SJSA1 (cell line): ENCODE measurements around the gene ZNF862.

- RAMPAGE, long total RNA: no peak
Measured at GRCh38 chr7:149837898-149839031, at the start of gene ZNF862. Gene ZNF862 (plus strand): TSS chr7:149838375.

DNA sequence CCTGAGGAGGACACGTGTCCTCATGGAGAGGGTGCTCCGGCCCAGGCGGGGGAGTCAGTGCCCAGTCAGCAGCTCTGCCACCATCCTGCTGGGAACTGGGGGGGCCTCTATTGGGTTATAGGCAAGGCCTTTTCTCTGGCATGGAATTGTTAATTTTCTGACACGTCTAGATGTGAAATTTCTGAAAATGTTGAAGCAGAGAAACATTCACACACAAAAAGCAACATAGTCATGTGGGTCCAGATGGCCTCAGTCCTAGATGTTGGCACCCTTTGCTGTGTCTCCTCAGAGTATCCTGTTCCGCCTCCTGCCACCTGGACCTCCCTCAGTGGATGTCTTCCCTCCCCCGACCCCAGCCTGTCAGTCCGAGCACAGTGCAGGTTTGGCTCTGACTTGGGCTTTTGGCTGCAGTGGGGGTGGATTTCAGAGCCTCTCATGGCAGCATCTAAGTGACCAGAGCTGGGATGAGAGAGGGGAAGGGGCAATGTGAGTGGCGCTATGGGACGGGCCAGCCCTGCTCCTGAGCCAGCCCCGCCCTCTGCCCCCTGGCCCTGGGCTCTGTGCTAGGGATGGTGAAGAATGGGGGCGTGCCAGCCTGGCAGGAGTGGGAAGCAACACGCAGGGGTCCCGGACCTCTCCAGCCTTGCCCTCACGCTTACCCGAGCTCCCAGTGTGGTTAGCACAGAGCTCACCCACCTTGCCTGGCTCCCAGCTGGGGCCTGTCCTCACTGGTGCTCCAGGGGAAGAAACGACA is 6.1 kb downstream of the ATP6V0E2 start:
- RAMPAGE, long total RNA: no peak

GRCh38 chr7:150329389-150330202 is 6.3 kb upstream of the ACTR3C start:
- RAMPAGE, long total RNA: no peak

GRCh38 chr7:150408659-150409447 is 3.4 kb downstream of the ENSG00000284691 start:
- RAMPAGE, long total RNA: no peak

DNA sequence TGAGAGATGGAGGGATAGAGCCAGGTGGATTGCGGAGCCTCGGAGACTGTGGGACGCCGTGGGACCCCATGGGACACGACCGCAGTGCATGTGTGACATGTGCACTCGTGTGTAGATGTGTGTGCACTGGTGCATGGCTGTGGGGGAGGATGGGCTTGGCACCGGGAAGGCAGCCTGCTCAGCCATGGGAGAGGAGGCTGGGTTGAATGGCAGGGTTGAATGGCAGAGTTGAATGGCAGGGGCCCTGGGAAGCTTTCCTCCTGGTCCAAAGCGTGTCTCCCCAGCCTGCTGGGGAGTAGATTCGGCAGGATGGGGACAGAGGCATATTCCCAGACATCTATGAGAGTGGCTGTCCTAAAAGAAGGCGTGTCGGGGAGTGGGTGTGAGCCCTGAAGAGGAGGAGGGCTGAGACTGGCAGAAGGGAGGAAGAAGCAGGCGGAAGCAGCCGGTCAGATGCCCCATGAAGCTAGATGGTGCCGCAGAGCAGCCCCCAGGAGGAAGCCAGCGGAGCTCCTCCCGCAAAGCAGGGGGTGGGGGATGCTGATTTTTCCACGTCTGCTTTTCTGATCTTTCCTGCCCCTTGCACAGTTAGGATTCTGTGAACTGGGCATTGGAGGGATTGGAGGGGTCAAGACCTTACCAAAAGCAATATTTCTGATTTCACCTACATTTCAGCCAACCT is 888 bp downstream of the GIMAP8 start:
- RAMPAGE, long total RNA: no peak

DNA sequence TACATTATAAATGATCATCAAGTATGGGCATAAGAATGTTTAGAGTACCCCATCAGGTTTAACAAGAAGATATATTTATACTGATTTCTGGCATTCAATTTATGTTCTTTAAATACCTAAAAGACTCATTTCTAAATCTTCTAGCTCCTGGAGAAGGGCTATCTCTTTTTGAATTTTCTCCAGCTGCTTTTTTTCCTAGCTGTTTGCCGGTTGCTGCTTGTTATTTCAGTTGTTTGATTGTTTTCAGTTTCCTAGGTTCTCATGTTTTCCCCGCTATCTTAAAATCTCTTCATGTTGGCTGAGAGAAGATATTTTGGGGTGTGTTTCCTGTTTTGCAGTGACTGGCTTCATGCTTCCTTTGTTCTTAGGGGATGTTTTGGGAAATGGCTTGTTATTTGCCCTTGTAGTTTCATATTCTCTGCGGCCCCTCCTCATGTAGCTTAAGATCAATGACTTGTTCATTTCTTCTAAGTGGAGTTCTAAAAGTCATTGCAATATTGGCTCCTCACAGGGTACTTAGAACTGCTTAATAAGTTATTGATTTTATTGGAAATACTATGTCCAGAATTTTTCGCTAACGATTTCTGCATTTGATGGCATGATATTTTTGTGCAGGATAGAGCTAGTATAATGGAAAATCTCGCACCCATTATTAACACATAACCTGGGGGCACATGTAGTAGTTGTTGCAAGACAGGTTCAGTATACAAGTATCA is 30.6 kb upstream of the GIMAP7 start:
- RAMPAGE, long total RNA: no peak

GRCh38 chr7:150563876-150564532 is 3.2 kb upstream of the GIMAP4 start:
- RAMPAGE, long total RNA: no peak

GRCh38 chr7:150738197-150739355 is 1.4 kb downstream of the GIMAP5 start:
- RAMPAGE, long total RNA: no peak

DNA sequence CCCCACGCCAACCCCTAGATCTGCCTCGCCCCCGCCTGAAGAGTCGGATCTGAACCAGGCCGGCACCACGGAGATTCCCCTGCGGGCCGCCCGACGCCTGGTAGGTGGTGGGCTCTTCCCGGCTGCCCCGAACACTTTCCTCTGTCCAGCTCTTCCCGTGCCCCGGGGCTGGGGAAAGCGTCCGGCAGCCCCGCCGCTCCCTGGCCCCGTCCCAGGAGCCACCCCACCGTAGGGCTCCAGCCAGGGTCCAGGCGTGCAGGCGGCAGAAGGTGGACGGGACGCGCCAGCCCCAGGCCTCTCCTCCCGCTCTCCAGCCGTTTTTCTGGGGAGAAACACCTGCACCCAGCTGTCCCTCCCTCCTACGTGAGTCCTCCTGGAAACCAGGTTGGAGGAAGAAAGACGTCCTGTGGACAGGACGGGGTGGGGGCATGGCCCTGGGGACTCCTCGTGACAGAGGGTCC is 339 bp downstream of the TMEM176B start:
- RAMPAGE, long total RNA: no peak

DNA sequence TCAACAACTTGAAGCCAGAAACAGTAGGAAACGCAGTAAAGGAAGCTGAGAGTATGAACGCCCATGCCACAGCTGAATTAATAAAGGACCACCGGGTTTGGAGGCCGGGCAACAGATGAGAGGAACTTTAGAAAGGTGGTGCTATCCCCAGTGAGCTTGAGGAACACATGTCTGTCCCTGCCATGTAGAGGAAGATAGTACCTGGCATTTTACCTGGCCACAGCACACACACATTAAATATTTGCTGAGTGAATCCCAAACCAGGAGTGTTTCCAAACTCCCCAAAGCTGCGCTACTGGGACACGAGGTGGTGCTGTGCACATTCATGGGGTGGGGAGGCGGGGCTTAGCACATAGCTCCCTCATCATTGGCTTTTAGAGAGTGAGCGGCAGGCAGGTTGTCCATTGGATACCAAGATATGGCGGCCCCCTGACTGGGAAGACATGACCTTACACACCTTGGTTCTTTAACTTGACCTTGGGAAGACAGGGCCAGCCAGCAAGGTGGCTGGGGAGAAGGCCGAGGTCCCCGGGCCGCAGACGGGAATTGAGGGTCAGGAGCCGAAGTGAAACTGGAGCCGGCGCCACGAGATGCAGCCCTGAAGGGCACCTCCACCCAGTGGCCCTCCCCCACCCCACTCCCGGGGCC is 23.8 kb downstream of the TMEM176A start:
- RAMPAGE, long total RNA: no peak

- RAMPAGE, long total RNA: no peak
Measured at GRCh38 chr7:150974386-150975456, 3.4 kb downstream of the KCNH2 start.

DNA sequence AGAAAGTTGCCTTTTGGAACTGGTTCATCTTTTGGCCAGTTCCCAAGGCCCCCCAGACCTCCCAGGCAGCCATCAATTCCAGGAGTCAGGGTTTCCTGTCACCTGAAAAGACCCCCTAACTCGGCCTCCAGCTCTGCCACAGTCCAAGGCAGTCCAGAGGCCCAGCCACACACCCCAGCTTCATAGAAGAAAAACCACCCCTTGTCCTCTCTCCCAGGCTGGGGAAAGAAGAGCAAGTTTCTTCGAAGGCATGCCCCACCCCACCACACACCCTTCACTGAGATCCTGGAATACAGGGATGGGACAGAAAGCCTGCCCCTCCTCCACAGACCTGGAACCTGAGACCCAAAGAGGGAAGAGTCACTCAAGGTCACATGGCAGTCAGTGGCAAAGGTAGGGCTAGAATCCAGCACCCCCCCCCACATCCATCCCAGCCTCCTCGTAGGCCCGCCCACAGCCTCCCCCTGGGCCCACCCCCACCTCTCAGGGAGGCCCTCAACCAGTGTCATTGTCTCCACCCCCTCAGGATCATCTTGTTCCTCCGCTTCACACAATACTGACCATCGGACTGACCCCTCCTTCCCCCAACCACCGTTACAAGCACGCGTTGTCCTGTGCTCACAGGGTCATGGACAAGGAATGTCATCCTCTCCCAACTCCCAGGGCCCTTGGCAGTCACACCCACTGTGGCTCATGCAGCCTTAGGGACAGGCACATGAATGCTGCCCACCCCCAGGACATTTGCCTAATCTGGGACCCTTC is 1.6 kb downstream of the KCNH2 start:
- RAMPAGE, long total RNA: no peak

DNA sequence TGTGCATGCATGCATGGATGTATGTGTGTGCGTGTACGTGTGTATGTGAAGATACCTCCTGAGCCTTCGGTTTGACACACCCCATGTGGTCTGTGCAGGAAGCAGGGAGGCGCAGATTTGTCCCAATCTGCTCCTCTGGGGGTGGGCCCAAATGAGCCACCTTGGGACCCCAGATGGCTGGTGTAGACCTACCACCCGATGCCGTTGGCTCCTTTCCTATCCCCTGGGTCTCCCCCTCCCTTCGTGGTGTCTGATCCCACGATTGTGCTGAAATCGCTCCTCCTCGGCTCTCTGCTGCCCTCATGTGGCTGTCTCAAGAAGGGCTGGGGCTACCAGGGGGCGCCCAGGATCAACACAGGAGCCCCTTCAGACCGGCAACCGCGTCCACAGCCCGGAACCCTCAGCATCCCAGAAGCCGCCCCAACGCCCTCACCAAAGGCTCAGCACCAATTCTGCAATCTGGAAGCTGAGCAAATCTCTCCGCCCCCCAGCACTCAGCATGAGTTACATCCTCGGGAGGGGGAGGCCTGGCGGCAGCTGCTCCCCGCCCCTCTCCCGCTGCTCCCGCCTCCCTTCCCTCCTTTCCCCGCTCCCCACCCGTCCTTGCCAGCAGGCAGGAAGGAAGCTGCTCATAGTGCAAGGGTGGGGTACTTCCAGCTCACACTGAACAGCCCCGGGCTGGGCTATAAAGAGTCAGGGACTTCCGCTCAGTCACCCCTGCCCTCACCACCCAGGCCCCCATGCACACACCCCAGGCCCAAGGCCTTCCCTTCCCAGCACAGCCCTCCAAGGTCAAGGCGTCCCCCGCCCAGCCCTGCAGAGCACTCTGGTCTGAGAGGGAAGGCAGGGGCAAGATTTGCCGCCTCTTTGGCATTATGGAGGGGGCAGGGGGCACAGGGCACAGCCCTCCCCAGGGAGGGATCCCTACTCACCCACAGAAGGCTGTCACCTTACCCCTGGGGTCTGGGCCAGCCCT is 2.2 kb upstream of the NOS3 start:
- RAMPAGE, long total RNA: no peak

DNA sequence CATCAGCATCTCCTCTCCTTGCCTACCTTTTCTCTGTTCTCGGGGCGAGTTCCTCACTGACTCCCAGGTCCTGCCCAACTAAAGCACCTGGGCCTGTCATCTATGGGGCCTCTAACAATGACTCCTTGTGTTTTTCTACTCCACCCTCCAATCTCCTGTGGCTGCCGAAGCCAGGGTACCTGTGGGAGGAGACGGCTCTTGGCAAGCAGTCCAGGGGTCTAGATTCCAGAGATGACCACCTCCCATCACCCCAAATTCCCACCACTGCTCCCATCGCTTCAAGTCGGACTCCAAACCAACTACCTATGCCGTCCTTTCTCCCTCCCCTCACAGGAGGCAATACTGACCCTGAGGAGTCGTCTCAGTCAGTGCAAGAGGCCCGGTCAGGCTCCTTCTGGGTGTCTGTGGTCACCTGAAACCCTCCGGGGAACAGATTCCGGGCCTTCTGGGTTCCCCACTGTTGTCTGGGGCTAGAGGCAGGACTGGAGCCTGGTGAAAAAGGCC is 8.7 kb downstream of the ATG9B start:
- RAMPAGE, long total RNA: no peak

GRCh38 chr7:151018085-151019074 is 5.9 kb downstream of the ATG9B start:
- RAMPAGE, long total RNA: no peak

GRCh38 chr7:151038894-151039725 is 9.2 kb upstream of the ASIC3 start:
- RAMPAGE, long total RNA: no peak

DNA sequence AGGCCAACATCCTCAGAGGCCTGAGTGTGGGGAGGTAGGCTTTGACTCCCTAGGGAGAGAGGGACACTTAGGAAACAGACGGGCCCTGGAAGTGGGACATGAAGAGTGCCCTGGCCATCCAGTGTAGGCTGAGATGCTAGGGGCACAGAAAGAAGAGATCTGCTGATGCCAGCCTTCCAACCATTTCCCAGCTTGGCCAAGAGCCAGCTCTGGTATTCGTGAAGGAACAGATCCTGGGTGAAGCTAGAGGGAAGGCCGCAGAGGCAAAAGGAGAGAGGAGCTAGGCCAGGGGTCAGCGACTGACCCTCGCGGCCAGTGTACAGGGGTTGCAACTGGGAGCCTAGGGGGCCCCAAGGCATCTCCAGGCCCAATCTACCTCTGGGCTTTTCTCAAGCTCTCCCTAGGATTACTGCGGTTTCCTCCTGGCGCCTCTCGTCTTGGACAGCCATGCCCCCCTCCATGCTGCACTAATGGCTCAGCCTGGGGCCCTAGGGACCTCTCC is 306 bp upstream of the ASIC3 start:
- RAMPAGE, long total RNA: no peak

DNA sequence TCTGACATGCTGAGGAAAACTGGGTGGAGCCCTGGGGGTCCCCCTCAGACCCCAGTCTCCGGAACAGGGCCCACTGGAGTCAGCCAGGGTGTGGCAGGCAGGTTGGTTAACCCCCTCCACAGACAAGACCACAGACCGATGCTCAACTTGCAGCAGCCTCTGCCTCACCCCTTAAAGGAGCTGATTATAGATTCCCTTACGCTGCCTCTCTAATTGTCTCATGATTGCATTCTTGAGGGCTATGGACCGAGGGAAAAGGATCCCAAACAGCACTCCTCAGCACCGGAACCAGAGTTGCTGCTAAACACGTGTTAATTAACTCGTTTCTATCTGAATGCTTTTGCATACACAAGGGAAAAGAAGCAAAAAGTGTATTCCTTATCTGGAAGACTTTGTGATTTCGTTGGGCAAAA is 772 bp upstream of the SLC4A2 start:
- RAMPAGE, long total RNA: no peak

DNA sequence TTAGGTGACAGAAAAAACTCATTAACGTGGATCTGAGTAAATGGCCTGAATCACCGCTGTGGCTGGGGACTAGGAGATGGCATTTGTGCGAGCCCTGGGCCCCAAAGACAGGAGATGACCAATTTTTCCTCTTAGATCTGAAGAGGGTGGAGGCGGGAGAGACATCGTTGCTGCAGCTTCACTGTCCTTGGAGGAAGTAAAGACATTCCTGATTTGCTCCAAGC is 2.0 kb downstream of the AGAP3 start:
- RAMPAGE, long total RNA: no peak

DNA sequence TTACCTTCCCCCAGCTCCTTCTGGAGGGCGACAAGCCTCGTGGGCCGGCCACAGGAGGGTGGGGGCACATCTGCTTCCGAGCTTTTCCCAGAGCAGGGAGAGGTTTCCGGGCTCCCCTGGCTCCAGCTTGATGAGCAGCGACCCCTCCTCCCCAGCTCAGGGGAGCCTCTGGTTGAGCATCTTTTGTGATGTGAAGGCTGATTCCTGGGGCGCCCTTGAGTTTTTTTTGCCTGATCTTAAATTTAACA is 2.2 kb downstream of the AGAP3 start:
- RAMPAGE, long total RNA: no peak